HTERT-HM (cell line): ENCODE measurements around the gene ITGB1BP1.

DNA sequence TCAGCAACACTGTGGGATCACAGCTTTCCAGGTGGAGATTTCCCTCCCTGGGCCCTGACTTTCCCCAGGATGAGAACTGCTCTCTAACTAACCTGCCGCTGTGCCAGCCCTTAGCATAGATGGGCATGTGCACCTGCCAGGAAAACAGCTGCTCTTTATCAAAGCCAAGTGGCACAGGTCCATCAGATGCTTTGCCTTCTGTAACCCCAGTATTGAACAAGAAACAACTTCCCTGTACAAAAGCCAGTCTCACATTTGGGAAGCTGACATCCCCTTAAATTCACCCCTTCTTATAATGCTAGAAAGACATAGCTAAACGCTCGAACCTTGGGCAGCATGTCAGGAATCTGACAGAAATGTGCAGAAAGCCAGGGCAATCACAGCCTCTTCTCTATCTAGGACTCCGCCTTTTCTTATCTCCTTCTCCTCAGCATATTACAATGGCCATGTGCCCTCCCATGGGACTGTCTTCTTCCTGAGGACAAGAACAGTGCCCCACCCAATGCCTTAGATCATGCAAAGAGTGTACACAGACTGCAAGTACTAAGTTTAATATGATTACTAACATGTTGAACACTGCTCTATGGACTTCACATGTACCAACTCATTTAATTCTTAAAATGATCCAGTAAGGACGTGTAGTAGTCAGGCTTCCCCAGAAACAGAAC is 535.3 kb upstream of the ID2 start:
- RRBS, result no CpG with 5 or more reads among the region's 5 CpGs

- RRBS, result no CpG with 5 or more reads among the region's 9 CpGs
Observed at GRCh38 chr2:8229259-8229926, 452.5 kb upstream of the ID2 start.

DNA sequence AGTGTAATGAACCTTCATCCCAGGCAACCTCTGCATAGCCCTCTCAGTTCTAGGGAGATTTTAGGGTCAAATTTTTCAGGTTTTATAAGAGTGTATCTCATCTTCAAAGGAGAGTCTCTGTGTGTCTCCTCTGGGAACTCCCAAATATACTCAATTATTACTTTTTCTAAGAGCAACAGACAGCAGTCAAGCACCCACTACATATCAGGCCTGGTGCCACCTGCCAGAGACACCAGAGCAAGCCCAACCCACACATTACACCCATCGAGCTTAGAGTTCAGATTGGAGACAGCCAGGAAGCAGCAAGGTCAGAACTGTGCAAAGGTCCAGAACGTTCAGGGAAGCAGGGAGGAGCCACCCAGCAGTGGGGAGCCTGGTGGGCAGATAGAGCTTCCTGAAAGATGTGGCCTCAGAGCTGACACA is 440.7 kb upstream of the ID2 start:
- RRBS, result no CpG with 5 or more reads among the region's 2 CpGs

DNA sequence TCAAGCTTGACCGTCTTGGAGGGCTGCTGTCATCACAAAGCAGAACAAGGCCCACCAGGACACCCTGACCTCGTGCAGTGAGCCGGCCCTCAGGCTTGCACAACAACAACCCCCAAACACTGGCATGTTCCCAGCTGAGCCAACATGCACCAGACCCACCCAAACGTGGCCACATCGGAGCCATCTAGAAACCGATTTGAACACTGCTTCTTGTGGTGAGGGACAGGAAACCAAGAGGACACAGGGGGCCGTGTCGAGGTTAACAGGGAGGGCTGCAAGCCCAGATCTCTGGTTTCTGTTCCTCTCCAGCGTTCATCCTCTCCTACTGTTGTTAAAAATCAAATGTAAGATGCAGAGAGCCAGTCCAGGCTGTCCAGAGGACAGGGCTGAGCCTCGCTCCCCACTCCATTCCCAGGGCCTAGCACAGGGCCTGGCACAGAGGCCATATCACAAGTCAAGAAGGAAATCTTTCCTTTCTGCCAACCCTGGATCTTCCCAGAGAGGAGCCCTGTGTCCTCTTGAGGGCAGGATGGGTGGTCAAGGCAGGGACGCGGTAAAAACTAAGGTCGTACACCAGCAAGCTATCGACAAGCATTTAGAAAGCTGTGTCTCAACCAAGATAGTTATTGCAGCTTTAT is 378.3 kb upstream of the ID2 start:
- RRBS, result no CpG with 5 or more reads among the region's 14 CpGs

- RRBS, result 72% methylated on average over 2 of the region's 34 CpGs
Observed at GRCh38 chr2:8455239-8456478, 226.2 kb upstream of the ID2 start.

DNA sequence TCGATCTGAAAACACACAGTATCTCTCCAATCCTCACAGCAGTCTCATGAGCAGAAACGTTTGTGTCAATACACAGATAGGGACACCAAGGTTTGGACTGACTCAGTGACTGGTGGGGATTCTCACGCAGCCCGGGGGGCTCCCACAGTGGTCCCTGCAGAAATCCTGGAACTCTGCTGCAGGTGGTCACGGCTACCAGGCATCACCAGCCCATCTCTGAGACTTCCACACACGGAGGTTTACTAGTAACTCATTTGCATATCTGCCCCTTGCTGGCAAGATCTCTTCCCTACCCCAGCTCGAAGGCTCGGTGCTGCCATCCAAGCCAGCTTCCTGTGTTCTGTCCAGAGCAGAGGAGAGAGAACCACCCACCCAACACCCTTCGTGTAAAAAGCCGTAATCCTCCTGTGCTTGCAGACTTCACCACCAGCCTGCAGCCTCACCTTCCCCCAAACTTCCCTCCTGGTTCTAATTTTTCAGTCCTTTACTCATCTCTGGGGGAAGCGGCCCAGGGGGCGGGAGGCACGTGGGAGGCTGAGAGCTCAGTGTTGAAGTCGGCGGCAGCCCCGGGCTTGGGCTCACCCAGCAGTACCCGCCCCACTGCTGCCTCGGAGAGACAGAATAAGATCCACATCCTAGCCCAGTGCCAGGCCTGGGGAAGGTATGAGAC is 146.0 kb upstream of the ID2 start:
- RRBS, result no CpG with 5 or more reads among the region's 18 CpGs

DNA sequence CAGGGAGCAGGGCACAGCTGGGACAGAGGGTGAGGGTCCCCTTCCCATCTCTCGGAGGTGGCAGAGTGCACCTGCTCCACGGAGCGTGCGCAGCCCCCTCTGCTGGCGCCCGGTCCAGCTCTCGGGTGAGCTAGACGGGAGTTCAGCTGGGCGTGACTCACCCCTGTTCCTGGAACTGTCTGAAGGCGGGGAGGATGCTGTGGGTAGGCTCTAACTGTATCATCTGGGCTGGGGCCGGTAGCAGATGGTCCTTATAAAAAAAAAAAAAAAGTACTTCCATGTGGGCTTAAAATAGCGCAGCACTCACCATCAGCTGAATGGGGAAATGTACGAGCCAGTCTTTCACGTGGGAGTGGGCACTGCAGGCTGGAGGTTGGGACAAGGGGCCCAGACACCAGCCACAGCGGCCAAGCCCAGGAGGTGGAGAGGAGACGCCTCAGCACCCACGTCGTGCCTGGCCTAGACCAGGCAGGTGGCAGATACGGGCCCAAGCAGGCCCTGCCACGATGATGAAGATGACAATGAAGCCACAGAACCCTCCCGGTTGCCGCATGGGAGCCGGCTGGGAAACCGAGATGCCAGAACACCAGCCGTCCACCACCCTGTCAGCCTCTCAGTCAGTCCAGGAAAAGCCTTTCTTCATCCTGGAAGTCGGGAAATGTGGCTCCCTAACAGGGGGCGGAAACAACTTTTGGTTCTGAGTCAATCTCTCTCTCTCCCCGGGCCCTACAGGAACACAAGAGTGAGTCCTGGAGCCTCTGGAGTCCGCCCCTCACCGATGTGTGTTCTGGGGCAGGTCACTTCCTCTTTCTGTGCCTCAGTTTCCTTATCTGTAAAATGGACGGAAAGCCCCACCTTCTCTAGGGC is 136.6 kb upstream of the ID2 start:
- RRBS, result no CpG with 5 or more reads among the region's 31 CpGs

DNA sequence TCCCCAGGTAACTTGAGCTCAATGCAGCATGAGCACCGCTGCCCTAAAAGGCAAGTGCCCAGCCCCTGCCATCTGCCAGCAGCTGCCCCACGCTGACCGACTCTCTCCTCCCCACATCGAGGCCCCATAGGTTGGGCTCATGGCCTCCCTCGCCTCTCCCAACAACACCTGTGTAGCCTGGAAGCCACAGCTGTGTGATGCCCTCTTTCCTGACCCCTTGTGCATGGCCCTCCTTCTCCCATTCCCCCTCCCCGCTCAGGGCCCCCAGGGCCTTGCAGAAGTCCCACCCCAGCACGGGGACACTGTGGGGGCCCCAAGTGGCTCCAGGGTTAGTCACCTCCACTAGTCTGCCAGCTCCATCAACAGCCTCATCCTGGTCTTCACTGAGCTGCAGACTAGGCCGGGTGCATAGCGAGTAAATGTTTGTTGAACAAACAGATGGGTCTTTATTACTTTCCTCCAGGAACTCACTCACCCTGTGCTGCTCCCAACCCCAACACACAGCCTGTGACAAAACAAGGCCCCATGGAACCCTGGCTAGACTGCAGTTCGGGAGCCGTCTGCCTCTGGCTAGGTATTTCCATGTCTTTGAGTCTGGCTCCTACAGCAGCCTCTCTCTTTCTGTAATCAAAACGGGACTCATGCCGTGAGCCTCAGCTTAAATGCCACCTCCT is 110.0 kb upstream of the ID2 start:
- RRBS, result no CpG with 5 or more reads among the region's 13 CpGs

- RRBS, result no CpG with 5 or more reads among the region's 16 CpGs
Observed at GRCh38 chr2:8628099-8628789, 53.6 kb upstream of the ID2 start.

DNA sequence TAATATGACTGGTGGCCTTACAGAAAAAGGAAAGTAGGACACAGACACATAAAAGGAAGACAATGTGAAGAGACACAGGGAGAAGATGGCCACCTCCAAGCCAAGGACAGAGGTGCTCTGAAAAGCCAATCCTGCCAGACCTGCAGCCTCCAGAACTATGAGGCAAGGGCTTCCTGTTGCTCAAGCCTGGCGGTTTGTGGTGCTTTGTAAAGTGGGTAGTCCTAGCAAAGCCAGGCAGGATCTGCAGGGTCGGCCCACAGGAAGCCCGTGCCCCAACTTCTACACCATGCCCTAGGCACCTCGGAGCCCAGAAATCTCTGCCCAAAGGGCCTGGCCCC is 37.4 kb upstream of the ID2 start:
- RRBS, result no CpG with 5 or more reads among the region's 4 CpGs

- RRBS, result no CpG with 5 or more reads among the region's 5 CpGs
Observed at GRCh38 chr2:8661762-8661982, 20.2 kb upstream of the ID2 start.

GRCh38 chr2:8975265-8975725 is 28.2 kb downstream of the MBOAT2 start:
- RRBS, result no CpG with 5 or more reads among the region's 4 CpGs

GRCh38 chr2:9178745-9179708 is 27.6 kb upstream of the ASAP2 start:
- RRBS, result no CpG with 5 or more reads among the region's 17 CpGs

GRCh38 chr2:9286651-9287492 is 80.3 kb downstream of the ASAP2 start:
- RRBS, result no CpG with 5 or more reads among the region's 15 CpGs

GRCh38 chr2:9368328-9368614 is 55.1 kb downstream of the ITGB1BP1 start:
- RRBS, result no CpG with 5 or more reads among the region's 4 CpGs

DNA sequence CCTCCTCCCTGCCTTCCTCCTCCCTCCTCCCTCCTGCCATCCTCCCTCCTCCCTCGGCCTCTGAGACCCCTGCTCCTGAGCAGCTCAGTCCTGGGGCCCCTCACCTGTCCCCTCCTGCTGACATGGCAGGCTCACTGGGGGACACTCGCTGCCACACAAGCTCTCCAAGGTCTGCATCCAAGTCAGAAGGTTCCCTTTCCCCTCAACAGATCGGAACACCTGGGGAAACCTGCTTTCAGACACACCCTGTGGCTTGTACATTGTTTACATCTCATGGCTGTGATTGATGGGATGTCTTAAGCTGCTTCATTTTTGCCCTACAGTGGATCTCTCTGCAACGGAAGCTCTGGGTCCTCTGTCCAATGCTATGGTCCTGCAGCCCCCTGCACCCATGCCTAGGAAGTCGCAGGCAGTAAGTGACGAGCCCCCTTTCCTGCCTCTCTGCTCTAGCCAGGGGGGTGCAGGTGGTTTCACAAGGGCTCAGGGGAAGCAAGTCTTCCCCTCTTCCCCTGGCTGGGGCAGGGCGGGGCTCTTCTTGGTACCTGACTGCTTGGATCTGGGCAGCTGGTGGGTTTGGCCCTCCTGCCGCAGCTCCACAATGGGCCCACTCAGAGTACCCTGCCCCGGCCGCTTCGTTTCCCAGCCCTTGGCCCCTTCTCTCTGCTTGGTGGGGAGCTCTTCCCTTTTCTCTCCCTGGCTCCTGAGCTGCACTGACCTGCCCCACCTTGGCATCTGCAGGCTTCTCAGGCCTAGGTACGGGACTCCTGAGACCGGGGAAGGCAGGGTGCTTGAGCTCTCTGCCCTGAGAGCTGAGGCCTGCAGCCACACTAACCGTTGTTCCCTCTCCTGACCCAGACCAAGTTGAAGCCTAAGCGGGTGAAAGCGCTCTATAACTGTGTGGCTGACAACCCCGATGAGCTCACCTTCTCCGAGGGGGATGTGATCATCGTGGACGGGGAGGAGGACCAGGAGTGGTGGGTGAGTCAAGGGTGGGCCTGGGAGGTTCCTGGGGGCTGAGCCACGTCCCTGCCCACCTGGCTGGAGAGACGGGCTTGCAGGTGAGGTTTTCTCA is 22.6 kb downstream of the ITGB1BP1 start:
- RRBS, result no CpG with 5 or more reads among the region's 22 CpGs

DNA sequence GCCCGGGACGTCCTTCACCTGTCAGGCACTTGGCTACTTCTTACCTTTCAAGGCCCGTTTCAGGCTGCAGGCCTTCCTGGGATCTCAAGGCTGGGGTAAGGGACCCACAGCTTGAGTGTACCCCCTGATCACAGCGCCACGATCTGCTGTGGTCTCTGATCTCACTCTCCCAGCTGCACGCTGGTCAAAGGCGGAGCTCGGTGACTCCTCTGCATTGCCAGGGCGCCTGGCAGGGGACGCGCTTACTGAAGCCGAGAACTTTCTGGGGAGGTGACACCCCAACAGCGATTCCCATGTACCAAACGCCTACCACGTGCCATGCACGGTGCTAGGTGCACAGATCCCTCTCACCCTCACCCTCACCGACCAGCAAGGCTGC is 904 bp downstream of the ITGB1BP1 start:
- RRBS, result 8% methylated on average over 1 of the region's 17 CpGs

DNA sequence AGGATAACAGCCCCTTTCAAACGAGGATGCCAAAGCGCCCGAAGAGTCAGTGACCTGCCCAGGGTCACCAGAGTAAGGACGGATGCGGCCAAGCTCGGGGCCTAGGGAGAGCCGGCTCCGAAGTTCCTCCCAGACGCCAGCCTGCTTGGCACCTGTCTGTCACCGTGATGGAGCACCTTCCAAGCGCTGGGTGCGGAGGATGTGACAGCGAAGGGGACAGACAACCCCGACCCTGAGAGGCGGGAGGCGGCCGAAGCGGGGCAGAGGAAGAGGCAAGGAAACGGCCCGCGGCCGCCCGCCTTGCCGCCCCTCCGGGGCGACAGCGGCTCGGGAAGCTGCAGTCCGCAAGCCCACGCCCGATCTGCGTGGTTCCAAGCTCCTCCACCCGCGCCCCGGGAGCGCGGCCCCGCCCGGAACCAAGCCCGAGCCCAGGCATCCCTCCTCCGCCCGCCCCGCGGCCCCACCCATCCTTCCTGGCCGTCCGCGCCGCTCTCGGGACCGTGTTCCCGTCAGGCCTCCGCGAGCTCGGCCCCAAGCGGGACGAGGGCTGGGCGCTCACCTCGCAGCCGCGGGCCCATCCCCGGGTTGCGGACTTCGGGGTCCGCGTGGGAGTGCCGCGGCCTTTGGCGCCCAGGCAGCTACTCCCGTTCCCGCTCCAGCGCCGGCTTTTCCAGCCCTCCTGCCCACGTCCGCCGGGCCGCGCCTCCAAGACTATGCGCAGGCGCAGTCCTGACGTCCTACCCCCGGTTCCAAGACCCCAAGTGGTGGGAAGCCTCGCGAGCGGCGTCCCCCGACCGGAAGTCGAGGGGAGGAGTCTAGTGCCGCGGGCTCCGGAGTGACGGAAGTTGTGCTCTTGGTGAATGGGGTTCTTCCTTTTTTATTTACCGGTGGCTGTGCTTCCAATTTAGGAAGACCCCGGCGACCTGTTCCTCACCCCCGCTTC is at the start of gene ITGB1BP1:
TSS of gene ITGB1BP1 (minus strand) at position 715 of the 943 bp plus-strand sequence.
- RRBS, result 1% methylated on average over 37 of the region's 96 CpGs

GRCh38 chr2:9474663-9475531 is 546 bp downstream of the IAH1 start:
- RRBS, result 2% methylated on average over 34 of the region's 71 CpGs

DNA sequence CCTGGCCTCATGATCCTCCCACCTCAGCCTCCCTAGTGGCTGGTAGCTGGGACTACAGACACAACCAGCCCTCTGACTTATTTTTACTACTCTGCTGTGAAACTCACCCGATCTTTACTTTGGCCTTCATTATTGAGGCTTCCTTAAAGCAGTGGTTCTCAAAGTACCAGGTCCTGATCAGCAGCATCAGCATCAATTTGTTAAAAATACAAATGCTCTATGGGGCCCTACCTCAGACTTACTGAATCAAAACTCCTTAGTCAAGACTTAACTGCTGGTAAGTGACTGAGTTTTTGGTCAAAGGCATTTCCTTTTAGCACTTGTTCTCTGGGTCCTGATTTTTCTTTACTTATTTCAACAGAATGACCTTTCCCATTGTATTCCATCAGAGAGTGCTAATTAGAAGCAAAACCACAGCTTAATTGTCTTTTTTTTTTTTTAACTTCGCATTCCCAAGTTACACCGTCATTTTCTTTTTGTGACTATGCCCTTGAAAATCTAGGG is 18.4 kb upstream of the ADAM17 start:
- RRBS, result no CpG with 5 or more reads among the region's 3 CpGs